Trachea (tissue), 1 donor: ENCODE measurements around a stretch of chr5.

GRCh38 chr5:1110693-1111702, 865 bp downstream of the SLC12A7 start:
- PRO-cap: unidirectional peak, plus-strand start at chr5:1111111; bidirectional peak, plus-strand start at chr5:1111275, minus-strand start at chr5:1111246; bidirectional peak, plus-strand start at chr5:1111444, minus-strand start at chr5:1111342

GRCh38 chr5:1185428-1186447, 15.7 kb upstream of the SLC6A19 start:
- PRO-cap: no peak

DNA sequence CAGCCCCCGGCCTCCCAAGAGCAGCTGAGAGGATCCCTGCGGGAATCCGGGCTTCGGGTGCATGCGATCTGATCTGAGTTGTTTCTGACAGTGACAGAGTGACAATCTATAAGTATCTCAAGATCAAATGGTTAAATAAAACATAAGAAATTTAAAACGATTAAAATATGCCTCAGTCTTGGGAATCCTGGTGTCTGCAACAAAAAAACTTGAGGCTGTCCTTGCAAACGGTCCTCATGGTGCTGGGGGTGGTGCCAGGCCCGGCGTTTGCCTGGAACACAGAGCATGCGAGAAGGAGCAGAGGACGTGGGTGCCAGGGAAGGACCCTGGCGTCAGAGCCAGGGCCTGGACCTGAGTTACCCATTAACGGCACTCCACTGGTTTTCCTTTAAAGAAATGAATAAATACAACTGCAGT, 221 bp upstream of the SLC6A18 start:
- PRO-cap: no peak

- PRO-cap: no peak
Measured at GRCh38 chr5:1239584-1239813, 14.3 kb downstream of the SLC6A18 start.

- PRO-cap: no peak
Measured at GRCh38 chr5:1479344-1480227, 34.3 kb upstream of the SLC6A3 start.

GRCh38 chr5:1480228-1480800, 35.1 kb upstream of the SLC6A3 start:
- PRO-cap: bidirectional peak, plus-strand start at chr5:1480514, minus-strand start at chr5:1480388

DNA sequence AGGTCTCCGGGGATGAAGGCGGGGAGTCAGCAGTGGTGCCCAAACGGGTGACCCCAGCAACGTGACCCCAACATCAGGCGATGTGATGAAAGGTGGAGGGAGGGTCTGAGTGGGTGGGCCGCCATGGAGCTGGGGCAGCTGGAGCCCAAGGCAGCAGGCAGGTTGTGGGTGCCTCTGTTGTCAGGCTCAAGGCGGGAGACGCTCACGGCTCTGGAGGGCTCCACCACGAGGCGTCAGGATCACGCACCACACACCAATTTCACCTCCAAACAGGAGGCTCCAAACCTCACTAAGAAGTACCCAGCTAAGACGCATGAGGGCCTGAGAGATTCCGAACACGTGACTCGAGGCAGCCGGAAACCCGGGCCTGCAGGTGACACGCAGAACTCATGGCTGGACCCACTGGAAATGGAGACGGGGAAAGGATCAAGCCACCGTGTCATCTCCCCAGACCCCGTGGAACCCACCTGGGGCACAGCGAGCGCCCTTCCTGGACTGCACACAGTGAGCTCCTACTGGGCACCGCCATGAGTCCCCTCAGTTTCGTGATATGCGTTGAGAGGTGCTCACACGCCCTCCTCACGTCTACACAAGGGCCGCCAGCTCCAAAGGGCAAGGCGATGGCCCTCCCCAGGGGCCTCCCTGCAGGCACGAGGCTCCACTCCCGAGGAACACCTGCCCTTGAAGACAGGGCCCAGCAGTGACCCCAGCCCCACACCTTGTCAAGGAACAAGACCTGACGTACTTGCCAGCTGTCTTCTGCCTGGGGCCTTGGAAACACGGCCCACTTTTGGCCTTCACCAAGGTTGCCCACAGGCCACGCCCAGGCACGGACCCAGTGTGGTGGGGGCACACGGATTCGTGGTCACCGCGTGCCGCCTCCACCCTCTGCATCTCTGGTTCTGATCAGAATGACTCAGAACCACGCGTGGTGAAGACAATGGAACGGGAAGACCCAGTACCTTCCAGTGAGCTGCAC, 37.0 kb downstream of the LPCAT1 start:
- PRO-cap: no peak

DNA sequence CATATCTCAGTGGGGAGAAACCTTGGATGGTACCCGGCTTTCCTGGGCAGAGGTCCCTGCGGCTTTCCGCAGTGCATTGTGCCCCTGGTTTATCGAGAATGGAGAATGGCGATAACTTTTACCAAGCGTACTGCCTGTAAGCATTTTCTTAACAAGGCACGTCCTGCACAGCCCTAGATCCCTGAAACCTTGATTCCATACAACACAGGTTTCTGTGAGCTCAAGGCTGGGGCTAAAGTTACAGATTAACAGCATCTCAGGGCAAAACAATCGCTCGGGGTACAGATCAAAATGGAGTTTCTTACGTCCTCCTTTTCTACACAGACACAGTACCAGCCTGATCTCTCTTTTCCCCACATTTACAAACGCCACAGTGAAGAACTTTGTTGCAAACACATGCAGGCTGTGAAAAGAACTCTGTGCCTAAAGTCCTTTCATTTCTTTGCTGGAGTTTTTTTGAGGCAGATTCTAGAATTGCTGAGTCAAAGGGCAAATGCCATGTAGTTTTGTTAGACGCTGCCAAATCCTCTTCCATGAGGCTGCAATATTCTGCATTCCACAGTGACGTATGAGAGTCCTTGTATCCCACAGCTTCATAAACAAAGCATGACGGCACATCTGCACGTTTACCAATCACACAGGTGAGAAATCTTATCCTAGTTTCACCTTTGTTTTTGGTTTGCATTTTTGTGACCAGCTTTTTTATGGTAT, 44.4 kb upstream of the LPCAT1 start:
- PRO-cap: no peak

- PRO-cap: no peak
Measured at GRCh38 chr5:1644888-1645479, 121.2 kb upstream of the LPCAT1 start.

GRCh38 chr5:1794355-1794823, 5.2 kb downstream of the MRPL36 start:
- PRO-cap: no peak

- PRO-cap: no peak
Measured at GRCh38 chr5:1800314-1800765, 703 bp upstream of the MRPL36 start.

- PRO-cap: no peak
Measured at GRCh38 chr5:1807392-1808183, 6.4 kb downstream of the NDUFS6 start.

DNA sequence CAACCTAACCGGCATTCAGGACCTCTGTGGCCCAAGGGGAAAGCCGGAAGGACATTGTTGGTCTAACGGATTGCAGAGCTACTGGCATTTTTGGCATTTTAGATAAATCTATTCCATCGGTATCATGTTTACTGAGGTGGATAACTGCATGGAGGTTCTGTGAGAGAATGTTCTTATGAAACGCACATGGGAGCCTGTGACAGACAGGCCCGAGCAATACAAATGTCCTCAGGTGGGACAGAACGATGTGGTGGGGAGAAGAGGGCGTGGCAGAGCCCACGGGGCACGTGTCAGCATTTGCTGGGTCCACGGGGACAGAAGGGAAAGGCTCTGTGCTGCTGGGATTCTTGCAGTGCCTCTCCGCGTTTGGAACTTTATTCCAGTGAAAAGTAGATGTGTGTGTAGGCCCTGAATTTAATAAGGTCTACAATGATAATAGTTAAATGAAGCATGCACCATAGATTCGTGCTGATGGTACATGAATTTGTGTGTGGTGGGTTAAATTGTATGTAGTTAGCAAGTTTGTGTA, 12.6 kb downstream of the NDUFS6 start:
- PRO-cap: no peak

DNA sequence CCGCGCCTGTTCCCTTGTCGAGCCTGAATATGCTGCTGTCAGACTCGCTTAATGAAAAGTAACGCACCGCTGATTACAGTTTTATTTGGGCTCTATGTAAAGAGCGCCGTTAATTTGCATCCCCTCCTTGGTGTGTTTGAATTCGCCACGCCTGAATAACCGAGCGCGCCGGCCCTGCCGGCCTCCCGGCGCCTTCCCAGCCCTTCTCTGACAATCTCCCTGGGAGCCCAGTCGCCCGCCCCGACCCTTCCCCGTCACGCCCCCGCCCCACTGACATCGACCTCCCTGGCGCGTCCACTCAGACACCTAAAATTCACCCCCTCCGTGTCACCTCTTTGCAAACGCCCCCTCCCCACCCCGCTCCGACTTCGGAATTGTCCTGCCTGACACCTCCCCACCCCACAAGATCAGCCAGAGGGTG, 7.8 kb downstream of the IRX4 start:
- PRO-cap: no peak

DNA sequence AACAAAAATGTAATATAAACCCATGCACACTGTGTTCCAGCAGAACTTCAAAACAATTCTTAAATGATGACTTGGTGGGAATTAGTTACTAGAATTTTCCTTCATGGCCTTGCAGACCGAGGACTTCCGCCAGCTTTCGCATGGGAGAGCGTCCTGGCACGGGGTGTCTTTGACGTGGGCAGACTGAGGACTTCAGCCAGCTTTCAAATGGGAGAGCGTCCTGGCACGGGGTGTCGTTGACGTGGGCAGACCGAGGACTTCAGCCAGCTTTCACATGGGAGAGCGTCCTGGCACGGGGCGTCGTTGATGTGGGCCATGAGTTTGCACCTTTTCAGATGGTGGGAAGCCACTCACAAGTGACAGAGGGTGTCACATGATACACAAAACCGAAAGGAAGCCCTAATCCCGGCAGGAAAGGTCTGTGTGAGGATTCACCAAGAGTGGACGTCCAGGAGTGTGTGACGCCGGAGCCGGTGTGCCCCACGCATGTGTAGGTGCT, 211.3 kb upstream of the IRX4 start:
- PRO-cap: no peak

GRCh38 chr5:2143109-2143559, 260.4 kb upstream of the IRX4 start:
- PRO-cap: unidirectional peak, minus-strand start at chr5:2143354

DNA sequence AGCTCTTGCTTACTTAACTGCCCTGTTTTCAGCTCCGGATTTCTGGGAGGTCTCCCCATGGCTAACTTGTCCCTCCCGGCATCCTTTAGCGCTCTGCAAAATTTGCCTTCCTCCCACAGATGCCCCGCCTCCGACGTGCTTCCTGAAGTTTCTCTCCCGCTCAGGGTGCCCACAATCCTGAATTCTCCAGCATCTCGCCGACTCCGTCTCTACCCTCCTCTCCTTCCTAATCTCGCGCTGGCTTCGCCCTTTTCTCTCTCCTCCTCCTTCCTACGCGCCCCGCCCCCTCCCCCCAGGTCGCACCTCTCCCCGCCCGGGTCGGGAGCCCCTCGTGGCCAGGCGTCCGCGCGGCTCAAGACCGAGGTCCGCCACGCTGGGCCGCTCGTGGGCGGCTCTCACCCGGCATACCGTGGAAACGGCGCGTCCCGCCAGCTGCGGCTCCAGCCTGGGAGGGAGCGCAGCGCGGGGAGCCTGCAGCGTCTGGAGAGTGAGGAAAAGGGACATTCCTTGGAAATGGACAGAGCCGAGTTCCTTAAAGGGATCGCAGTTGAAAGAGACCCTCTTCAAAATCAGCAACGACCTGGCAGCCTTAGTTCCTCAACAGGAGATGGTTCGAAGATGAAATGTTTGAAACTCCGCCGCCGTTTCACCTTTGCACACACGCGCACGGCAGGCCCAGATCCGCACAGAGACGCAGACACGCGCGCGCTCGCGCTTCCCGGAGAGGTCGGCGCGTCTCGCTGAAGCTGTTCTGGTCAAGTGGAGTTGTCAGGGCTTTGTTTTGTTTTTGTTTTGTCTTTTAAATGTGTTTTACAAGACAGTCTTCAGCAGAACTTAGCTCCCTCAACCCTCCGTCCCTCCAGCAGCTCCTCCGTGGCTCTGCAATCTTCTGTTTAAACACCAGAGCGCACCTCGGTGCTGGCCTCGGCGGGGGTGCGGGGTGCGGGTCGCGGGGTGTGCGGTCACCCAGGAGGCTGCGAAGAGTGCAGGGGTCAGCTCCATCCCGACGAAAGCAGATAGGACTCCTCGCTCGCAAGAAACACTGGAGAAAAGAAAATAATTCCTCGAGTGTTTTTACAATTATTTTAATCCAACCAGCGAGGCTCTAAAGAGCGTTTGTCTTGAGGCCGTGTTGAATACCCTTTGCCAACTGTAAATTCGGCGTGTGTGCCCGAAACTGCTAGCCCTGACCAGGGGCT, 5.1 kb upstream of the IRX2 start:
- PRO-cap: bidirectional peak, plus-strand start at position 174 of the sequence, minus-strand start at position 225 of the sequence

DNA sequence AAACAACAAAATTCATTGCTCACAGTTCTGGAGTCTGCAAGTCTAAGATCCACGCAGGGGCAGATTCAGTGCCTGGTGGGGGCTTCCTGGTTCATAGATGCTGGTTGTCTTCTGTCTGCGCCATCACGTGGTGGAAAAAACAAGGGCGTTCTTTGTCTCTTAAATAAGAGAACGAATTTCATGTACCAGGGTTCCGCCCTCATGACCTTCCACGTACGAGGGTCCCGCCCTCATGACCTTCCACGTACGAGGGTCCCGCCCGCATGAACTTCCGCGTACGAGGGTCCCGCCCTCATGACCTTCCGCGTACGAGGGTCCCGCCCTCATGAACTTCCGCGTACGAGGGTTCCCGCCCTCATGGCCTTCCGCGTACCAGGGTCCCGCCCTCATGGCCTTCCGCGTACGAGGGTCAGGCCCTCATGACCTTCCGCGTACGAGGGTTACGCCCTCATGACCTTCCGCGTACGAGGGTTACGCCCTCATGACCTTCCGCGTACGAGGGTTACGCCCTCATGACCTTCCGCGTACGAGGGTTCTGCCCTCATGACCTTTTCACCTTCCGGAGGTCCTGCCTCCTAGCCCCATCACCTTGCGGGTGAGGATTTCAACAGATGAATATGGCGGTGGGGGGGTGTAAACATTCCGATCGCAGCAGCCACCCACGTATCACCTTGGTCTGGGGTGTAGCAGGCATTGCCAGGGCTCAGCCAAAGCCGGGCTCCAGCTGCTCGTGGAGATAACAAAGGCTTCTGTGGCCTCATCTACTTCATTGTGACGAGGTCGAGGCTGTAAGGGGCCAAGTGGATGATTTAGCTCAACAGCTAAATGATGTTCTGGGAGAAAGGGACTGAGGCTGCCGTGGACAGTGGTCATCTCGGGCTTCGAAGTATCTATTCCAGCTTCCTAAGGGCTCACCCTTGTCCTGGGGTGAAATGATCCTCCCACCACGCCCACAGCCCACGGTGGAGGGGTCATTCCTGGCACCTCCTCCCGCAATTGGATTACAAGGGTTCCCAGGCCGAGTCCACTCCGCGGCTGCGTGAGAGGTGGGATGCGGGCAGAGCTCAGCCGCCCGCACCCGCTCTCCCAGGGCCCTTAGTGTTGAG, 273.8 kb upstream of the ADAMTS16 start:
- PRO-cap: no peak

- PRO-cap: no peak
Measured at GRCh38 chr5:4901183-4901482, 239.0 kb upstream of the ADAMTS16 start.

GRCh38 chr5:4905887-4906486, 234.1 kb upstream of the ADAMTS16 start:
- PRO-cap: no peak